Panc1 (cell line): Measurements from ENCODE around the genes GNAI3, ALX3, SLC6A17 and SLC16A4.

DNA sequence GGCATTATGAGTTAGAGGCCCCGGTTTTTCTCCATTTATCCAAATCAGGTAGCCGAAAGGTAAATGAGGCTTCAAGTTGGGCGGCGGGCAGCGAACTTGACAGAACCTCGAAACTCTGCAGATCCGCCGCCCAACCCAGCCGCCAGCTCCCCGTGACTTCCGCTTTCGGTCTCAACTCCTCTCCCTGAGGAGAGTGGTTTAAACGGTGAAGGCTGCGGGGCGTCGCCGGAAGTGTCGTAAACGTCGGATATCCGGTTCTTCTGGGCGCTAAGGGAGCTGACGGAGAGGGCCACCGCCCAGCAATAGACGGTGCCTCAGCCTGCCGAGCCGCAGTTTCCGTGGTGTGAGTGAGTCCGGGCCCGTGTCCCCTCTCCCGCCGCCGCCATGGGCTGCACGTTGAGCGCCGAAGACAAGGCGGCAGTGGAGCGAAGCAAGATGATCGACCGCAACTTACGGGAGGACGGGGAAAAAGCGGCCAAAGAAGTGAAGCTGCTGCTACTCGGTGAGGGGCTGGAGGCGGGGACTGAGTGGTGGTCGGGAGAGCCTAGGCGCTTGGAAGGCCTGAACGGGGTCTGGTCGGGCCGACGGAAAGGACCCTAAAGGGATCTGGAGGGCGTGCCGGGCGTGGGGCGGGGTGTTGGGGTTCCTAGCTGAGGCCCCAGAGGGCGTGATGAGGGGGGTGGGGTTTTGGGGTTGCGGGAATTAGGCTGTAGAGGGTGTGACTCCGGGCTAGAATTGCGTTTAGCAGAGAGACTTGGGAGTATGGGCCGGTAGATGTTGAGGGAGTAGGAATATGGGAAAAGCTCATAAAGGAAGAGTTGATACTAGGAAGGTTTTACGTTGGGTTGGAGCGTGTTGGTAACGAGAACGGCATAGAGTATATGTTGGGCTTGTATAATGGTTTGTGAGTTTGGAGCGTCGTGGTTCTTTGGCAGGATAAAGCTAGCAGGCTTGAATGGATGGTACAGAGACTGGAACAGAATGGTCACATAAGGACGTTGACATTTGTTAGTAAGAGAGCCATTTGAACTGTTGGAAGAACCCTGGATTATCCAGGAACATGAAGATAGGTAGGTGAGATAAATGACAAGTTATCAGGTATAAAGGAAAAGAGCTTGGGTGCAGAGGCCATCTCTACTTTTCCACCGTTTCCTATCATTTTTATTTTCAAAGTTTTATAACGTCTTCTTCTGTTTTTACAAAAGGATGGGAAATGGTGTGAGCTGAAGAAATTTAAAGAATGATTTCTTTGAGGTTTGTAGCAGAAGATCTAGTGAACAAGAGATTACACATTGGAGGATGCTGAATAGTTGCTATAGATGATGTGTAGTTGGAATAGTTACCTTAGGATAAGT lies at the start of gene GNAI3:
TSS of gene GNAI3 (plus strand) at position 279 of the 1,355 bp plus-strand sequence.
- RRBS, 2 experiments = 1 to 8% methylated on average over 12 to 14 of the region's 69 CpGs

GRCh38 chr1:109591814-109592637 lies 27.4 kb downstream of the GNAT2 start:
- RRBS, 2 experiments = no CpG with 5 or more reads among the region's 6 CpGs

- RRBS, 2 experiments = no CpG with 5 or more reads among the region's 4 CpGs
These were observed 8.5 kb downstream of the GNAT2 start for GRCh38 chr1:109610817-109611326.

DNA sequence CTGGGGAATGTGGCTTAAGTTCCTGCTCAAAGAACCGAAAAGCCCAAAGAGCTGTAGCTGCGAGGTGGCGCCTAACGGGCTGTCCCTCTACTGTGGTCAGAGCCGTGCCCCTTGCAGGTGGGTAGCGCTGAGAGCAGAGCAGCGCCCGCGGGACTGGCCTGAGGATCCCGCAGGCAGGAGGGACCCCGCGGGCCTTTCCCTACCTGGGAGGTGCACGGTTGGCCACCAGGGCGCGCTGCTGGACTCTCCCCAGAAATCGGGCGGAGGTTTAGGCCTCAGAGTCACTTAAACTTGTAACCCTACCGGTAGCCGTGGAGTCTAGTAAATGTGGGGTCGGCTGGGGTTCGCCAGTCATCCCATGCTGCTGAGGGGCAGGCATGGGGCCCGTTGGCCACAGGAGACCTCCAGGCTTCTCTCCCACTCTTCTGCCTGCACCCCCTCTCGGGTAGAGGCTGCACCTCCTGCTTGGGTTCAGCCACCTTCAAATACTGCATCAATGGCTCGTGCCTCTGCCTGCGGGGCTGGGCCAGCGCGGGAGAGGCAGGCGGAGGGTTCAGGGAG lies 12.5 kb upstream of the GSTM4 start:
- RRBS, 2 experiments = no CpG with 5 or more reads among the region's 28 CpGs

- RRBS, 2 experiments = no CpG with 5 or more reads among the region's 3 CpGs
These were observed 7.5 kb downstream of the GSTM3 start for GRCh38 chr1:109733458-109733657.

GRCh38 chr1:109739716-109740905 lies 727 bp downstream of the GSTM3 start:
- RRBS, 2 experiments = 2 to 6% methylated on average over 6 of the region's 96 CpGs

DNA sequence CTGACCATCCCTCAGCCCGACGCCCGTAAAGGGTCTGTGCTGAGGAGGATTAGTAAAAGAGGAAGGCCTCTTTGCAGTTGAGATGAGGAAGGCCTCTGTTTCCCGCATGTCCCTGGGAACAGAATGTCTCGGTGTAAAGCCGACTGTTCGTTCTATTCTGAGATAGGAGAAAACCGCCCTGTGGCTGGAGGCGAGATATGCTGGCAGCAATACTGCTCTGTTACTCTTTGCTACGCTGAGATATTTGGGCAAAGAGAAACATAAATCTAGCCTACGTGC lies 3.2 kb upstream of the EPS8L3 start:
- RRBS, 2 experiments = no CpG with 5 or more reads among the region's 11 CpGs

- RRBS, 2 experiments = no CpG with 5 or more reads among the region's 13 CpGs
These were observed 28.4 kb upstream of the EPS8L3 start for GRCh38 chr1:109791977-109792611.

GRCh38 chr1:109892372-109892860 lies 18.2 kb upstream of the CSF1 start:
- RRBS, 2 experiments = no CpG with 5 or more reads among the region's 1 CpG

DNA sequence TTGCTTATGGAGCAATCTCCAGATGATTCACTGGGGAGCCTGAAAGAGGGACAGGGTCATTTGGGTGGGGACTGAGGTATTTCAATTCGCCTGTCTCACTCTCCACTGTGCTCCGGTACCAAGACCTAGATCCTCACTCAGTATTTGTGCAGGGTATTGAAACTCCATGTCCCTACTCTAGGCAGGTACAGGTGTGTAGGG lies 10.1 kb upstream of the CSF1 start:
- RRBS, 2 experiments = no CpG with 5 or more reads among the region's 2 CpGs

GRCh38 chr1:109906235-109906716 lies 4.4 kb upstream of the CSF1 start:
- RRBS, 2 experiments = no CpG with 5 or more reads among the region's 7 CpGs

DNA sequence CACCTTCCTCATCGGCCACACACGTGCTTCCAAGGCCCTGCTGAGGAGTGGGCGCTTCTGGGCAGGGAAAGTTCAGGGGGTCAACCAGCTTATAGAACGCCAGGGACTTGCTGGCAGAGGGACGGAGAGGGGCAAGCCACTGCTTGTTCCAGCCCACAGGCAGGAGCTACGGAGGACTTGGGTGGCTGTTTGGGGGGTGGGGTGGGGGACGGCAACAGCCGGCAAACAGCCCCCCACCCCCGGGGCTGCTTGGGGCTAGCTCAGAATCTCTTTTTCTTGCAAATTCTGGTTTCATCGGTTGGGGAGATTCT lies 754 bp downstream of the CSF1 start:
- RRBS, 2 experiments = no CpG with 5 or more reads among the region's 10 CpGs

DNA sequence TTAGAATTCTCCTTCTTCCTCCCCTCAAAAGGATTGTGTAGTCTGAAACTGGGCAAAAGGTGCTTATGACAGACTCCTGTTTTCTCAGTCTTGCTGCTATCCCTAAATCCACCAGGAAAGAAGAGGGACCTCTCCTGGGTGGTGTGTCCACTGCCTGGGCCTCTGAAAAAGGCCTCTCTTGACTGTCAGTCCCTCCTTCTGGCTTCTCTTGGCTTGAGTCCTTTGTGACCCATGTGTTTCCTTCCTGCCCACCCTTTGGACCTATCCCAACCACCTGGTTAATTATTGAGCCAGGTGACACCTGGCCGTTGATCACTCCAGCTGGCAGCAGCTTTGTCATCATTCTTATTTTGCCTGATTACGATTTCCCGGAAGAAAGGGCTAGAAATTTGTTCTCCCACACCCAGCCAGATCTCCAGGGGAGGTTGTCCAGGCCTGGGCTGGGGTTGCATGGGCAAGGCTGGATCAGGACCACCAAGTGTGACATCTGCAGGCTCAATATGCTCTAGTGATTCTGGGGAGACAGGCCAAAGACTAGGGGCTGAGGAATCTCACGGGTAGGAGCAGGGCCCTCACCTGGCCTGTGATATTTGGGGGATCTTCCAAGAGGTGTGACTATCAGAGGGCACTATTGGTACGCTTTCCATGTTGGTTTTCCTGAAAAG lies 24.8 kb downstream of the CSF1 start:
- RRBS, 2 experiments = no CpG with 5 or more reads among the region's 5 CpGs

DNA sequence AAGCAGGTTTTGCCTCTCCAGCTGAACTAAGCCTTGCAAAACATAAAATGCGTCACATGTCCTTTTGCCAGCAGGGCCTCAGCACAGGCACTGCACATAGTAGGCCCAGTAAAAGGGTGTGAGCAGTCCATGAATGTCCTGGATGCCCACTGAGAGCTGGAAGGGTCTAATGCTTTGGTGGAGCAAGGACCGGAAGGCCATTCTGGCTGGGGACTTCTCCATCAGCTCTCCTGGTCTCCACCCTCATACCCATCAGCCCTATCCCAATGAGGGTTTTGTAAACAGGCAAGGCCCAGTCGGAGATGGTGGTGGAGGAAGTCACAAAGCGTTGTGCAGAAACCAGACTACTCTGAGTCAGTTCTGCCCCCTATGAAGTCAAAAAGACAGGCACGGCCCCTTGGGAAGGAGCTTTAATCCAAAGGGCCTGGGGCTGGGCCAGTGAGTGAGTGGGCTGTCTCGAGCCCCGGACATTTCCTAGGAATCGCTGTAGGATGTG lies 566 bp upstream of the AHCYL1 start:
- RRBS, 2 experiments = no CpG with 5 or more reads among the region's 8 CpGs

DNA sequence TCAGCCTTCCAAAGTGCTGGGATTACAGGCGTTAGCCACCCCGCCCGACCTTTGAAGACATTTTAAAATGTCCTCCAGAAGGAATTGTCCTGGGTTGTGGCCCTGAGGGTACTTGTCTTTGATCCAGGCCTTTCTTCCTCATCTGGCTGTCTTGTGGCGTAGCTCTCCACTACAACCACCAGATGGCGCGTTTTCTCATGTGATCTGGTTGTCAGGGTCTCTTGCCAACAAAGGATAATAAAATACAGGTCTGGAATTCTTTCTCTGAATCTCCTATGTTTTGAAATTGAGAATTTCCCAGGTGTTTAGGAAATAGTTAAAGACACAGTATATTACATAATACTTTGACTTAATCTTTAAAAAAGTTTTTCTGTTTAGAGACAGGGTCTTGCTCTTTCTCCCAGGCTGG lies 4.8 kb upstream of the STRIP1 start:
- RRBS, 2 experiments = no CpG with 5 or more reads among the region's 6 CpGs

DNA sequence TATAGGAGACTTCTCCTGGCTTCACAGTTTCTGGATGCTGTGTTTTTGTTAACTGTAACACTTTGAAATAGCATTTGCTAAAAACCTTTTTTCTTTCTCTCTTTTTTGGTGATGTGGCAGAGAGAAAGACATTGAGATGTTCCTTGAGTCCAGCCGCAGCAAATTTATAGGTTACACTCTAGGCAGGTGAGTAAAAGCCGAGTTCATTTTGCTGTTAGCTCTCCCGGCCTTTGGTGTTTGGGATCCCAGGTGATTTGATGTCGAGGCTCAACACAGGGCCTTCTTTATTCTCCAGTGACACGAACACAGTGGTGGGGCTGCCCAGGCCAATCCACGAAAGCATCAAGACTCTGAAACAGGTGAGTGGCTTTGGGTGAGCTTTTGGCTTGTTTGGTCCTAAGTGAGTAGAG lies 10.3 kb downstream of the STRIP1 start:
- RRBS, 2 experiments = no CpG with 5 or more reads among the region's 6 CpGs

- RRBS, 2 experiments = 81 to 85% methylated on average over 33 of the region's 57 CpGs
These were observed at the start of gene ALX3 for GRCh38 chr1:110070439-110071076. Gene ALX3, minus strand, starts transcription at chr1:110070672.

DNA sequence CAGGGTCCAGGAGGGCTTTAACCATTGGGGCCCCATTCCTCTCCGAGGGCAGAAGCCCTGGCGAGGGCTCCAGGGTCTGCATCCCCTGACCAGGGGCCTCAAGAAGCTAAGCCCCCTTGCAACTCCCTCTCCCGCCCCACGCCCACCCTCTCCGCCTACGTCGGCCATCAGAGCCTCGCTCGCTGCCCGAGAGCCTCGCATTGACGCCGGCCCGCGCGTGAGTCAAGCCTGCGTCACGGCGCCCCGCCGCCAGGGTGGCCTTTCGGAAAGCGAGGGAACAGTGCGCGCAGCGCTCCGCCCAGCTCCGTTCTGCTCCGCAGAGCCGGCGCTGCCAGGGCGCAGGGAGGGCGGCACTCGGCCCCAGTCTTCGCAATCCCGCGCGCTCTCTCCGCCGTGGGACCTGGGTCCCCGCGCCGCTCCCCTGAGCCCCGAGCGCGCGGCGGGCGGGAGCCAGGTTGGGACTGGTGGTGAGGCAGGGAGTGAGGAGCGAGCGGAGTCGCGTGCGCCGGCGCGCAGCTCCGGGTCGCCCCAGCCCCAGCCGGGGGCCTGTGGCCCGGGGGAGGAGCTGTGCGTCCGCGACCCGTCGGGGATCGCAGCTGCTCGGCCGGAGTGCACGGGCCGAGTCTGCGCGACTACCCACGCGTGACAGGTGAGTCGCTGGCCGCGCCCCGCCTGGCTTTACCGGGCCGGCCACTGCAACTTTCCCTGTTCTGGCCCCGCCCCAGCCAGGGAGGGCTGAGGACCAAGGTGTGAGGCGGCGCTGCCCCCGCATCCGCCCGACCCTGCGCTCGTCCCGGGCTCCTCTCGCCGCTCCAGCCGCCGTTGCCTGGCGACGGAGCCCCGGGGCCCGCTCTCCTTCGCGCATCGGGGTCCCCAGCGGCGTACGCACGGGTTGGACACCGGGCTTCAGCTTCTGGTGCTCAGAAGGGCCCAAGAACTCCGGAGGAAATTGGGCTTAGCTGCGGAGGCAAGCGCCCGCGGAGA lies at the start of gene SLC6A17:
TSS of gene SLC6A17 (plus strand) at position 260 of the 984 bp plus-strand sequence.
- RRBS, 2 experiments = 19 to 20% methylated on average over 41 to 58 of the region's 111 CpGs

- RRBS, 2 experiments = no CpG with 5 or more reads among the region's 6 CpGs
These were observed 7.1 kb upstream of the KCNC4 start for GRCh38 chr1:110202932-110203402.

- RRBS, 2 experiments = no CpG with 5 or more reads among the region's 13 CpGs
These were observed at the start of gene SLC16A4 for GRCh38 chr1:110390584-110391642. Gene SLC16A4, minus strand, starts transcription at chr1:110391026.